Placental epithelial cell (primary cell): ENCODE results near the genes C1orf50 and ZNF691.

- CAGE, long polyA plus RNA: no peak
Measured at GRCh38 chr1:41882006-41882493, 36.7 kb downstream of the HIVEP3 start.

DNA sequence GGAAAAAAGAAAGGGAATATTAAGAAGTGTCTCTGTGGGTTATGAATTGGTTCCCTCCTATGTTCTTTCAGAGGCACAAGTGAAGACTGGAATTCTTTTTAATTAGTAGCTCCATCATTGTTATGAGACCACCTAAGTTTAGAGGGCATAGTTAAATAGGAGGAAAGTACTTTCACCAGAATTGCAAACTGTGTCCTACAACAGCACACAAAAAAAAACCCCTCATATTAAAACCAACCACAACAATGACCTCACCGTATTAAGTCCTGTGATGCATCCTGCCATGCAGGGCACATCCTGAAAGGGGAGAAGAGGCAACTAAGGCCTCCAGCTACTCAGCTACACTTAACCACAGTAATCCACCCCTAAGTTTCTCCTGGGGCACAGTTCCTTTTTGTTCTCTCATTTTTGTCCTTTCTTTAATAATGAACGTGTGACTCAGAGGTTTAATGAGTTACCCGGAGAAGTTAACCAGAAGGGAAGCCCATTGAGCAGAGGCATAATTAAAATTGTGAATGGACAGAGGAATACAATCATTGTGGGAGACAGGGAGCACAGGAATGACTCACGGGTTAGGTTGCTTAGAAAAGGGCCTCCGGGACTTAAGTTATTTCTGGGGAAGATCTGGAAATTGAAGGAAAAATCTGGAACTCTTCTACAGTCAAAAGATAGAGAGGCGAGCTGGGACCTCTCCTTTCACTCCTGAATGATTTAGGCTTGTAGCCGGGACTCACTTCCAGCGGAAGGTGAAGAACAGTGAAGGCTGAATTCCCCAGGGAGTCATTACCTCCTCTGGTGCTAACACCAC, 36.8 kb upstream of the HIVEP3 start:
- CAGE, long polyA plus RNA: no peak

- CAGE, long polyA plus RNA: no peak
Measured at GRCh38 chr1:42035108-42036372, 116.8 kb upstream of the HIVEP3 start.

GRCh38 chr1:42168010-42168300, 3.4 kb upstream of the GUCA2A start:
- CAGE, long polyA plus RNA: no peak

- CAGE, long polyA plus RNA: no peak
Measured at GRCh38 chr1:42298681-42299801, 36.0 kb downstream of the FOXJ3 start.

- CAGE, long polyA plus RNA: no peak
Measured at GRCh38 chr1:42683653-42684482, 1.6 kb downstream of the YBX1 start.

DNA sequence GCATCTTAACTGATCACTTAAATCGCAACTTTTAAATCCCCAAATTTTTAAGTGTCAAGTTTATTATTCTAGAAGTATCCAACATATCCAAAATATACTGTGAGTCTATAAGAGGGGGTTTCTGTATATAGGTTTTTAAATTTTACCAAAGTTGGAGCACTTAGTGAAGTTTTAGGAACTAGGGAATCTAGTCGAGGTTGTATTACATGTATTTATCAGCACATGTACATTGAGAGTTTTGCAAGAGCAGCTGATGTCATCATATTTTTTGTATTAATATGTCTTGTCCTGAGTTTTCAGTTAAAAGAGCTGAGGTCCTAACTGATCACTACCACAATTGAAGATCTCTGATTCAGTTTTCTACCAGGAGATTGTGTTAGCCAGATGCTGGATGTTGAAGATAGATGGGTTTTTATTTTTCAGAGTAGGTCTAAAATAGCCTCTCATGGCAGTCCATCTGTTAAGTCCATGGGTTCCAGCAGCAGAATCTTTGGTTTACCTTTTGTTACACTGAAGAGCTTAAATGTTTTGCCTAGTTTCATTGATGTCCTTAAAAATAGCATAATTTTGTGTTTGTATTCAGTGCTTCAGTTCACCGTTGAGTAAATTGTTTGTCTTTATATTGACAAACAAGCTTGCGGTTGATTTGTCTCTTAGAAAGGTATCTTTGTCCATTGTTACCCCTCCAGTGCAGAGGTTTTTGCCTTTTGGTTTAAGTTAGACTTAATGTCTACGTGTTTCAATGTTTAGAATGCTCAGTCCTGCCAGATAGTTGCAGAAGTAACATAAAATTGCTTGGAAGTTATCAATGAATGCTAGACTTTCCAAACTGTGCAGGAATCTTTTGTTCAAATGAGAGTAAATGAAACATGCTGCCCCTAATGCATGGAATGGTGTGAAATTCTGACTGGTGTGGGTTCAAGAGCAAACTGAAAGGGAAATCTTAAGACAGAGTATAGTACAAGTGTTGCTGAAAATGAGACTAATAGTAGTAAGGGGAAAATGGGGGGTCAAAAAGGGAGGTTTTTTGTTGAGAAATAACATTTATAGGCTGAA, 16.1 kb downstream of the YBX1 start:
- CAGE, long polyA plus RNA: no peak

DNA sequence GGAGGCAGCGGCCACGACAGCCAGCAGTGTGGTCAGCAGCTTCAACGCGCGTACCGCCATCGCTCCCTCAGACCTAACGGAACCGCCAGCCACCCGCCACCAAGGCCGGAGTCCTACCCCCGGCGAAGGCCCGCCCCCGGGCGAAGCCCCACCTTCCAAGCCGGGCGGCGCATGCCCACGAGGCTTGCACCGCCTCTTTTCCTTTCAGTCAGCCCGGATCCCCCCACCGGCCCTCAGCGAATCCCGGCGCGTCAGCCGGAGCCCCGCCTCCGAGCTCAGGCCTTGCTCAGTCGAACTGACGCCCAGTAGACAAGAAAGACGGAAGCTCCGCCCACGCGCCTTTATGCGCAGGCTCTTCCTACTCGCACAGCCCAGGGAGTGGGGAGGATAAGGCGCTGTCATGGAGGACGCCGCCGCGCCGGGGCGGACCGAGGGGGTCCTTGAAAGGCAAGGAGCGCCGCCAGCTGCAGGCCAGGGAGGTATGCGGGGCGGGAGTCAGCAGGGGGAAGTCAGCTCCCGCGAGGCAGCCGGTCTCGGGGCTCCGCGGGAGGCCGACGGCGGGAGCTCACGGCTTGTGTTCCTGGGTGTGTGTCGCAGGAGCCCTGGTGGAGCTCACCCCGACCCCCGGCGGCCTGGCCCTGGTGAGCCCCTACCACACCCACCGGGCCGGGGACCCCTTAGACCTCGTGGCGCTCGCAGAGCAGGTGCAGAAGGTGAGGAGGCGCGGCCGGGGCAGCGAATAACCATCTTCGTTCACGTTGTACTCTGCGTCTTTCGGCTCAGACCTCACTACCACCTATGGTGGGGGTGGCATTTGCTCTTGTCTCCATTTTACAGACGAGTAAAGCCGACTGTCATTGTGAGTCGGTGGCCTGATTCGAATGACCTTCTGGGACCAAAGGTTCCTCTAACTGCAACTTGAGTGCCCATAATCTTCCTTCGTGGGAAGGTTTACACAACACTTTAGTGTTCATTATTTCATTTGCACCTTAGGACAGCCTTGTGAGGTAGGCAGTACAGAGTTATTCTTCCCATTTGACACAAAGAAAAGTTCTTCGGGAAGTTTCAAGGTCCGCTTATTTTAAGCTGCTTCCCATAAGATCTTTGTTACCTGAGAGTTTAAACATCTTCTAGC, at the start of gene C1orf50:
Gene C1orf50, plus strand, starts transcription at position 338 of the 1,135 bp plus-strand sequence.
- CAGE, long polyA plus RNA: no peak

DNA sequence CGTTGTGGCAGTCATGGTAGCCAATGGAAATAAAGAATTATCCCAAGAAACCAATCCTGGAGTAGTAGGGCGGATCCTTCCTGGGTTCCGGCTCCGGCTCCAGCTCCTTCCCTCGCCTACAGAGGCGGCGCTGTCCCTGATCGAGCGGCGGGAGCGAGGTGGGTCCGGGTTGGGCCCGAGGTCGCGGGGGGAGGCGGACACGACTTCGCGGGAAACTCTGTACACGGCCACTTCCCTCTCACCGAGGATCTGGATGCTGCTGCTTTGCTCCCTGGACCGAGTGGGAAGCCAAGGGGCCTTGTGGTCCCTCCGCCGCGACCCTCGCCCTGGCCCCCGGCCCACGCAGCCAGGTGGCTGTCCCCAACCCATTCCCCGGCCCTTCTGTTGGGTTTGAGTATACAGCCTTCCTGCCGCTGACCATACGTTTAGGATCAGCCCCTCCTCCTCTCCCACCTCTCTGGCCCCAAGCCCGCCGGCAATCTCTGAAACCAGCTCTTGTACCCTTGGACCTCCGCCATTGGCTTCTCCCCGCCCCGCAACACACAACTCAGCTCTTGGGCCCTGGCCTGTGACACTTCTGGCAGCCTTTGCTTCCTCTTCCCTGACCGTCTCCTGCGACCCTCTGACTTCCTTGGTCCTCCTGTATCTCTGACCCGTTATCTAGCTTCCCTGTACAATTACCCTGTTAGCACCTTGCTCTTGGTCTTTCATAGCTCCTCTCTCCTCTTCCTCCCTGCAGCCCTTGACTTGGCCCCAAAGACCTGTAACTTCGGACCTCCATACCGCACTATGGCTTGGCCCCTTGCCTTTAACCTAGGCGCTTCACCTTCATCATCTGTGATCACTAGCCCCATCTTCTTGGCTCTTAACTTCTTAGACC, at the start of gene ZNF691:
Gene ZNF691, plus strand, starts transcription at position 114 of the 880 bp plus-strand sequence.
- CAGE, long polyA plus RNA: no peak

DNA sequence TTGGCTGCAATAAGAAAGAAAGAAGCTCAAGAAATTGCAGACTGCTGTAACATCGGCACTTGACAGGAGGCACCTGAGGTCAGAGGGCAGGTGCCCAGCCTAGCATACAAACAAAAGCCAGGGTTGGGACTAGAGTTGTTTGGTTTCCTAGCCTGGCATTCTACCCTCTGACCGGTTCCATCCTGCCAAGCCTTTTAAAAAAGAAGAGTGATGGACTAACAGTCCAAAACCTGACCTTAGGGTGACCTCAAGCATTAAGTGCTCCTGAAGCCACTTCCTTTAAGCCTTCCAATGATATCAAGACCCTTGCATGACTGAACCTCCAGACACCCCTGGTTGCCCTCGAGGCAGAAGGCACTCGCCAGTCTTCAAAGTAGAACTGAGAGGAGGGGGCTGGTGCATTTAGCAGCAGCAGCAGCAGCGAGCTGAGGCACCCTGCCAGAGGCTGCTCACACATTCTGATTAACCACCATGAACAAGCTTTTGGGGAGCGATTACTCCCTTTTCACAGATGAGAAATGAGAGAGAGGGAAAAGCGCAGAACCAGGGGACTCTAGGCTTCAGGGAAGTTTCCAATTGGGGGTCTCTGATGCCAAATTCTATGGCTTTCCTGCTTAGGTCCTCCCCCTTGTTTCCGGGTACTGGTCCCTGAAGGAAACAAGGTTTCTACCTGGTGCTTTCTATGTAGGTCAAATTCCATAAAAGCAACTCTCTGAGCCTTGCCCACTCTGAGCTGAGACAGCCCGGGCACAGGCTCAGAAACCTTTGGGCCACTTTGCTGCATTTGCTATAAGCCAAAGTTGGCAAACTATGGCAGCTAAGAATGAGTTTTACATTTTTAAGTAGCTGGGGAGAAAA, 9.2 kb downstream of the SLC2A1 start:
- CAGE, long polyA plus RNA: no peak

DNA sequence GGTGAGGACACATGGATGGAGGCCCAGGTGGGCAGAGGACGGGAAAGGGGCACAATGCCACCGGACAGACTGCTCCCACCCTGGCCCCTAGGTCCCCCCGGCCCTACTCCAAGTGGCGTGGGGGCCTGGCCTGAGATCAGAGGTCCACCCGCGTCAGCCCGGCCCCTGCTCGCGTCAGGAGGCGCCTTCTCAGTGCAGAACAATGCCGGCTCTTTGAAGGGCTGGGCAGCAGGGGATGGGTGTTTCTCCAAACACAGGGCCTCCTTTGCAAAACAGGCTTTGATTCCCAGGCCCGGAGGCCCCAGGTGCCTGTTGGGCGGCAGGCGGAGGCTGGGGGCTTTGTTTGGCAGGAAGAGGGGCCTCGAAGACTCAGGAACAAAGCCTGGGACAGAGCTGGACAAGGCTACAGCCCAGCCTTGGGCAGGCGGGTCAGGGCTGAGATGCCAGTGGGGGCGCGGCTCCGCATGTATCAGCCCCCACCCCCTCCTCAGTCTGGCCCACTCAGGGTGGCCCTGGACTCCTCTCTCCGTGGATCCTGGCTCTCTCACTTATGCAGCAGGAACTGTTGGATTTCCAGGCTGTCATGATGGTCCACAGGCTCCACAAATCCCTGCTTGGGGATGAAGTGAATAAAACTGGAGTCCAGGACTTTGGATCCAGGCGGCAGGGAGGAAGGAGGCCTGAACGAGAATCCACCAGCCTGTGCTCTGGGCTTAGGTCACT, 77.4 kb upstream of the SLC2A1 start:
- CAGE, long polyA plus RNA: no peak

- CAGE, long polyA plus RNA: no peak
Measured at GRCh38 chr1:43250296-43250909, 19.4 kb upstream of the TMEM125 start.

DNA sequence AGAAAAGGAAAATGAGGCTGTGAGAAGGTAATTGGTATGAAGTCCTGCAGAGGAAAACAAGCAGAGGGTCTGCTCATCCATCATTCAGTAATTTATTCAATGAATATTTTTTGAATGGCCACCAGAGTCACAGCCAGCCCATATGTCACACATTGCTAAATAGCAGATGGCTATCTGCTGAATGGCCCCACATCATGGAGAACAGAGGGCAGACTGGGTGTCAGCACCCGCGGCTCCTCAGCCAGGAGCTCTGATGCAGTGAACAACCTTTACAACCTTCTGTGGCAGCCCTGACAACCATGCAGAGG, 2.6 kb upstream of the C1orf210 start:
- CAGE, long polyA plus RNA: no peak

GRCh38 chr1:43294275-43294964, 6.4 kb upstream of the TIE1 start:
- CAGE, long polyA plus RNA: no peak

- CAGE, long polyA plus RNA: no peak
Measured at GRCh38 chr1:43304161-43305395, 3.8 kb downstream of the TIE1 start.

DNA sequence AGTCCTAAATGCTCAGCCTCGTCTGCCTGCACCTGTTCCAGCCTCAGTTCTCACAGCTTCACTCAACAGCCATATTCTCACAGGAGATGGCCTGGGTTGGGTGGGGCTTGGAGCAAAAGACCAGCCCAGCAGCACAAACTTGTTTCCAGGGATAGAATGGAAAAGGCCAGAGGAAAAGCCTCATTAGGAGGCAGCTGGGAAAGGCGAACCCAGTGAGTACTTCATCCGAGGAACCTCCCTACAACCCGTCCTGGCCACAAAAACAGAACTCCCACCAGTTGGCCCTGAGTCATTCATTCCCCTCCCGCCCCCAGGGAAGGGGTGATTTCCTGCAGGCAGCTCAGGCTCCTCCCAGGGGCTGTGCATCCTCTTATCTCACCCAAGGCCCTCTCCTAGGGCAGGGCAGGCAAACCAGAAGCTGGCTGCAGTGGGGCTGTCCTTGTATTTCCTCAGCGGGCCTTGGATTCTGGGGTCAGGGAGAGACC, 7.5 kb upstream of the MPL start:
- CAGE, long polyA plus RNA: no peak

GRCh38 chr1:43472420-43473409, 19.0 kb upstream of the HYI start:
- CAGE, long polyA plus RNA: no peak

GRCh38 chr1:43531206-43532019, 730 bp downstream of the PTPRF start:
- CAGE, long polyA plus RNA: no peak

- CAGE, long polyA plus RNA: no peak
Measured at GRCh38 chr1:43537312-43537982, 6.8 kb downstream of the PTPRF start.

DNA sequence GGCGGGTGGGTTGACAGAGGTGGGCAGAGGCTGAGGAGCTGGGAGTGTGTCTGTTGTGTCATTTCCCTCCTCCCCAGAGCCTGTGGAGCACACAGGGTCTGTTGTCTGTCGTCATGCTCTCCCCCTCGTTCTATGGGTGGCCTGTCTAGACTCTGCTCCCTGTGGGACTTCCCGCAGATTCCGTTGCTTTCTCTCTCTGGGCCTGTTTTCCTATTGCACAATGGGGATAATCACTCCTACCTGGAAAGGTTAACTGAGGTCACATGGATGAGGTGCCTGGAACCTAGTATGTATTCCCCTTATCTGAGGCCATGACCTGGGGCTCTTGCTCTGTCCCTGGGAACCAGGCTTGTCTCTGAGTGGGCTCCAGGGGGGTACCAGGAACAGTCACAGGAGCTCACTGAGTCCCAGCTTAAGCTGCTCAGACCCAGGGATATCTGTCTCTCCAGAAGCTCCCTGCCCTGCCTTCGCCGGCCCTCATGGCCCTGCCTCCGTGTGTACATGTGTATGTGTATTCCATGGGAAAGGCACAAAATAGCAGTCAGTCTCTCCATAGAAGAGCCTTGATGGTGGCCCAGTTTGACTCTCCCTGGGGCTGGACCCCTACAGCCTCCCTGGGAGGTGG, 17.8 kb downstream of the PTPRF start:
- CAGE, long polyA plus RNA: no peak